ENCODE measurements around the gene FBXO21.

- PRO-cap, 2 experiments = no peak in any of the 2 experiments
These were observed 77.7 kb downstream of the MED13L start for GRCh38 chr12:116199402-116200637.

- PRO-cap, 2 experiments = no peak in any of the 2 experiments
These were observed 71.7 kb downstream of the MED13L start for GRCh38 chr12:116205581-116206312.

GRCh38 chr12:116228819-116229414 lies 48.6 kb downstream of the MED13L start:
- PRO-cap, 2 experiments = no peak in any of the 2 experiments

- PRO-cap, 2 experiments = no peak in any of the 2 experiments
These were observed 10.0 kb downstream of the MED13L start for GRCh38 chr12:116267299-116268029.

DNA sequence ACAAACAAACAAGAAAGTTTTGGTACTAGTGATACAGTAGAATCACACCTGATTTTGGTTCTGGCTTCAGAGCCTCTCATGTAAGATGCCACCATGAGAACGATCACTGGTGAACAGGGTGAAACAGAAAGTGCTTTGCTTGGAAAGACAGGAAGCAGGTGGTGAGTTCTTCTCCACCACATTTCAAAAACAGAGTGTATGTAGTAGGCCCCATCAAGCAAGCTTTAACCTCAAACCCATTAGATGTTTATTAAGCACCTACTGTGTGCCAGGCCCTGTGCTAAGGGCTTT lies 47.7 kb upstream of the MED13L start:
- PRO-cap, 2 experiments = no peak in any of the 2 experiments

DNA sequence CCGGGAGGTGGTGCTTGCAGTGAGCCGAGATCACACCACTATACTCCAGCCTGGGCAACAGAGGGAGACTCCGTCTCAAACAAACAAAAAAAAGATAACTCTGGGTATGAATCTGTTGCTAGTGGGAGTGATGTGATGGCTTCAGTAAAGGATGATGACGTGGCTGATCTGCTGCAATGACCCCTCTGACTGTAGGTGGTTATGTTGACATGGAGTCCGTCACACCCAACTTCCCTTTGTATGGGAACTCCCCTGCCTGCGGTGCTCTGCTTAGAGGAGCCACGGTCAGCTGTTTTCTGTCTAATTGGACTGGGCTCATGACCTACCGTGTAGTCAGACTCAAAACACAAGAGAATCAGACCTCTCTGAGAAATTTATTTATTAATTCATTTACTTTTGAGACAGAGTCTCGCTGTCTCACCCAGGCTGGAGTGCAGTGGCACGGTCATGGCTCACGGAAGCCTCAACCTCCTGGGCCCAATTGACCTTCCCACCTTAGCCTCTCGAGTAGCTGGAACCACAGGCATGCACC lies 59.2 kb upstream of the MED13L start:
- PRO-cap, 2 experiments = no peak in any of the 2 experiments

DNA sequence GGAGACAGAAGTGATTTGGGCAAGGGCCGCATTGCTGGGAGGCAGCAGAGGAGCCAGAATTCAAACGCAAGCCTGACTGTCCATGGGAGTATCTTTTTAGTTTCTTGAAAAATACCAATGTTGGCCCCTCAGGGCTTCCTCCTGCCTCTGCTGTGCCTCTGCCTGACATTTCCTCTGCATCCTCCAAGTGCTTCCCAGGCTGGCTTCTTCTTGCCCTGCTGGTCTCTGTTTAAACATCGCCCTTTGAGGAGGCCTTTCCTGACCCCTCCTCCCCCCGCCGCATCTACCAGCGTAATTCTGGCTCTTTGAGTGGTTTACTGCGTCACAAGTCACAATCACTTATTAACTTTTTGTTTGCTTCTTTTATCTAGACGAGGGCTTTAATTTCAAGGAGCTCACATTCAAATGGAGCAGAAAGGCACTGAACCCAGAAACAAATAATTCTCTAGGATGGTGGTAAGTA lies 90.9 kb upstream of the MED13L start:
- PRO-cap, 2 experiments = no peak in any of the 2 experiments

- PRO-cap, 2 experiments = peak in 1 of 2 experiments; most common minus-strand start chr12:116383275 (in 1)
These were observed 105.7 kb upstream of the MED13L start for GRCh38 chr12:116383188-116383565.

DNA sequence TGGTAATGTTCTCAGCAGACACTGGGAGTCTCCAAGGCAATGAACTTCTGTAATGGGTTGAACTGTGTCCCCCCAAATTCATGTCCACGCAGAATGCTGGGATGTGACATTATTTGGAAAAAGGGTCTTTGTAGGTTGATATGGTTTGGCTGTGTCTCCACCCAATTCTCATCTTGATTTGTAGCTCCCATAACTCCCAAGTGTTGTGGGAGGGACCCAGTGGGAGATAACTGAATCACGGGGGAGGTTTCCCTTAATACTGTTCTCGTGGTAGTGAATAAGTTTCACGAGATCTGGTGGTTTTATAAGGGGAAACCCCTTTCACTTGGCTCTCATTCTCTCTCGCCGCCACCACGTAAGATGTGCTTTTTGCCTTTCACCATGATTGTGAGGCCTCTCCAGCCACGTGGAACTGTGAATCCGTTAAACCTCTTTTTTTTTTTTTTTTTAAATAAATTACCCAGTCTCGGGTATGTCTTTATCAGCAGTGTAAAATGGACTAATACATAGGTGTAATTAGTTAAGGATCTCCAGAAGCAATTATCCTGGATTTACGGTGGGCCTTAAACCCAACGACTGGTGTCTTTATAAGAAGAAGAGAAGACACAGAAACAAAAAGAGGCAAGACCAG lies 114.8 kb upstream of the MAP1LC3B2 start:
- PRO-cap, 2 experiments = no peak in any of the 2 experiments

DNA sequence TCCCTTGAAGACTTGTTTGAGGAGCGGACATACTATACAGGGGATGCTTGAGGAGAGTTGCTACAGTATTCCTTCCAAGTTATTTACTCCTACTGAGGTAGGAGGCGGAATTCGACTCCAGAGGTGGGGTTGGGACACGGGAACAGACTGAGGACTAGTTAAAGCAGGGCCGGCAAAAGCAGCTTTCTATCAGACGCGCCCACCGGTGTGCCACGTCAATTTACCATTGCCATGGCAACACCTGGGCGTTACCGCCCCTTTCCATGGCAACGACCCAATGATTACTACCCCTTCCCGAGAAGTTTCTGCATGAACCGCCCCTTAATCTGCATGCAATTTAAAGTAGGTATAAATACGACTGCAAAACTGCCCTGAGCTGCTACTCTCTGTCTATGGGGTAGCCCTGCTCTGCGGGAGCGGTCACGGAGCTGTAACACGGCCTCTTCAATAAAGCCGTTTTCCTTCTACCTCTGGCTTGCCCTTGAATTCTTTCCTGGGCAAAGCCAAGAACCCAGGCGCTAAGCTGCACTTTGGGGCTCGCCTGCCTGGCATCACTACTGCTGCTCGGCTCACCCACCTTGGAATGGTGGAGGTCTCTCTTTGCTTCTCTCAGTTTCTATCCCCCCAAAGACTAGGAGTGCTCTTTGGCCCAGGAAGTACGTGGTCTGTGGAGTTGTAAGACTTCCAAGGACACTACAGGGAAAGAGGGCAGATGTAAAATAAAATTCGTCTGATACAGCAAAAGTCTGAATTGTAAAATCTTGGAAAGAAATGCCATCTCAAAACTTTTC lies 52.8 kb upstream of the MAP1LC3B2 start:
- PRO-cap, 2 experiments = no peak in any of the 2 experiments

DNA sequence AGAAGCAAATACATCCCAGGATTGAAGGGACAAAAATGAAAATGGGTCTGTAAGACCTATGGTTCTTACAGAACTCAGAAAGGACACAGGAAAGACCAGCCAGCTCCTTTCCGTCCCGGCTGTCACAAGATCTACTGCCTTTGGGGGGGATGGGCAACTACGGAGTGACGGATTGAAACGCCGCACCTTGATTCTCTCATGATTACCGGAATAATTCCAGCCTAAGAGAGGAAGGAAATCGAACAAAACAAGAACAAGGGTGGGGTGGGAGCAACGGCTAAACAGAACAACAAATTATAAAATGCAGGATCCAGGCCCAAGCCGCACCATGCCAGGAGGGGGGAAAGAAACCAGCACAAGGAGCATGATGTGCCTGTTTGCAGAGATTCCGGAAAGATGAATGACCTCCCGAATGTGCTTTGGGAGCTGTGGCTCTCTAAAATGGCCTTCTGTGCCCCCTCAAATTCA lies 72.2 kb downstream of the SPRING1 start:
- PRO-cap, 2 experiments = peak in 2 of 2 experiments; most common plus-strand start position 297 of the sequence (in 2); most common minus-strand start position 133 of the sequence (in 2)

GRCh38 chr12:116821089-116821872 lies 60.0 kb downstream of the HRK start:
- PRO-cap, 2 experiments = no peak in any of the 2 experiments

- PRO-cap, 2 experiments = no peak in any of the 2 experiments
These were observed 2.5 kb downstream of the HRK start for GRCh38 chr12:116878508-116879328.

GRCh38 chr12:117033491-117034392 lies 65.5 kb downstream of the TESC start:
- PRO-cap, 2 experiments = peak in 1 of 2 experiments; most common plus-strand start chr12:117033911 (in 1); most common minus-strand start chr12:117033806 (in 1)

GRCh38 chr12:117093489-117093942 lies 5.7 kb downstream of the TESC start:
- PRO-cap, 2 experiments = no peak in any of the 2 experiments

GRCh38 chr12:117190132-117190882 lies at the start of gene FBXO21:
Gene FBXO21, minus strand, starts transcription at chr12:117190470.
- PRO-cap, 2 experiments = peak in 2 of 2 experiments; most common plus-strand start chr12:117190587 (in 1); most common minus-strand start chr12:117190471 (in 2)

GRCh38 chr12:117580690-117580950 lies 219.2 kb upstream of the NOS1 start:
- PRO-cap, 2 experiments = no peak in any of the 2 experiments

- PRO-cap, 2 experiments = no peak in any of the 2 experiments
These were observed 280.1 kb upstream of the NOS1 start for GRCh38 chr12:117641497-117642008.

- PRO-cap, 2 experiments = no peak in any of the 2 experiments
These were observed 281.8 kb downstream of the KSR2 start for GRCh38 chr12:117686678-117687615.

- PRO-cap, 2 experiments = no peak in any of the 2 experiments
These were observed 8.6 kb downstream of the RFC5 start for GRCh38 chr12:118024997-118025511.

Data from heart right ventricle (tissue), 2 donors.